Neural progenitor cell (in vitro differentiated cells): ENCODE results near the genes DNAJB5 and CA9.

DNA sequence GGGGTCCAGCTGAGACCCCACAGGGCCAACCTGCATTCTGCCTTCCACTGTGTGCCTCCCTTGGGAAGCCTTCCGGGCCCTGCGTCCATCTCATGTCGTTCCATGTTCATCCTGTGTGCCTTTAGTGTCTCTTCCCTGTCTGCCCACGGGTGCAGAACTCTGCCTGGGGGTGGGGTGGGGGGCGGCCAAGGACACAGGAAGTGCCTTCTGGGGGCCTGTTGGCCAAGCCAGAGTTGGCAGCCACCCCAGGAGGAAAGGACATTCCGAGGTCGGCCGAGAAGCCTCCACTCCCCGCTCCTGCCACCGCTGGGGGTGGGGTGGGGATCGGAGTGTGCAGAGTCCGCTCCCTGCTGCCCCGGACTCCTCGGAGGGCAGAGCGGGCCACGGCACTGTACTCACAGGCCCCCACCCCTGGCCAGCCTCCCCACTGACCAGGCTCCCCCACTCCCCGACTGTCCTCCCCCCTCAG is 30.0 kb downstream of the CNTFR start:
- RAMPAGE, long total RNA, result no peak

DNA sequence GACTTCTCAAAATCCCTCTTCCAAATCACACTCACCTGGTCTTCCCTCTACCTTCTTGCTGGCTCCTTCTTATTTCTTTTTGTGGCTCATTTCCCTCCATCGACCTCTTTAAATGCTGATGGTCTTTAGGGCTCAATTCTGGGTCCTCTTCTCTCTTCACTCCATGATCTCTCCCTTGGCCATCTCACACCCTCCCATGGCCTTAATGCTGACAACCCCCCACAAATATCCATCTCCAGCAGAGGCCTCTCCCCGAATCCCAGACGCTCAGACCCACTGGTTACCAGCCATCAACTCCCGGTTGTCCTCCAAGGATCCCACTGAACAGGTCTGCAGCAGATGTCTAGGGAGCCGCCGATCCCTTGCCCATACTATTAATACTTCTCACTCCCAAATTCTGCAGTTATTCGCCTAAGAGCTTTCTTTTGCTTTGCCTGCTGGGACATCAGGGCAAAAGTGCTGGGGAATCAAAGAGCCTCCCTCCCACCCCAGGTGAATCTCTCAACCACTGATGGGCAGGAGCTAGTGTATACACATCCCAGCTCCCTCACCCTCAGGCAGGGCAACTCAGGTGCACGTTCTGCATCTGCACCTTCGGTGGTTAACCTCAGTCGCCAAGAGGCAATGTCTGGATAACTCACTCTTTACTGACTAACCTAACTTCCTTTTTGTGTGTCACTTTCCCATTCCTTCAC is 26.5 kb downstream of the CNTFR start:
- RAMPAGE, long total RNA, result no peak

- RAMPAGE, long total RNA, result no peak
These were observed 1.8 kb upstream of the RPP25L start for GRCh38 chr9:34613688-34614092.

DNA sequence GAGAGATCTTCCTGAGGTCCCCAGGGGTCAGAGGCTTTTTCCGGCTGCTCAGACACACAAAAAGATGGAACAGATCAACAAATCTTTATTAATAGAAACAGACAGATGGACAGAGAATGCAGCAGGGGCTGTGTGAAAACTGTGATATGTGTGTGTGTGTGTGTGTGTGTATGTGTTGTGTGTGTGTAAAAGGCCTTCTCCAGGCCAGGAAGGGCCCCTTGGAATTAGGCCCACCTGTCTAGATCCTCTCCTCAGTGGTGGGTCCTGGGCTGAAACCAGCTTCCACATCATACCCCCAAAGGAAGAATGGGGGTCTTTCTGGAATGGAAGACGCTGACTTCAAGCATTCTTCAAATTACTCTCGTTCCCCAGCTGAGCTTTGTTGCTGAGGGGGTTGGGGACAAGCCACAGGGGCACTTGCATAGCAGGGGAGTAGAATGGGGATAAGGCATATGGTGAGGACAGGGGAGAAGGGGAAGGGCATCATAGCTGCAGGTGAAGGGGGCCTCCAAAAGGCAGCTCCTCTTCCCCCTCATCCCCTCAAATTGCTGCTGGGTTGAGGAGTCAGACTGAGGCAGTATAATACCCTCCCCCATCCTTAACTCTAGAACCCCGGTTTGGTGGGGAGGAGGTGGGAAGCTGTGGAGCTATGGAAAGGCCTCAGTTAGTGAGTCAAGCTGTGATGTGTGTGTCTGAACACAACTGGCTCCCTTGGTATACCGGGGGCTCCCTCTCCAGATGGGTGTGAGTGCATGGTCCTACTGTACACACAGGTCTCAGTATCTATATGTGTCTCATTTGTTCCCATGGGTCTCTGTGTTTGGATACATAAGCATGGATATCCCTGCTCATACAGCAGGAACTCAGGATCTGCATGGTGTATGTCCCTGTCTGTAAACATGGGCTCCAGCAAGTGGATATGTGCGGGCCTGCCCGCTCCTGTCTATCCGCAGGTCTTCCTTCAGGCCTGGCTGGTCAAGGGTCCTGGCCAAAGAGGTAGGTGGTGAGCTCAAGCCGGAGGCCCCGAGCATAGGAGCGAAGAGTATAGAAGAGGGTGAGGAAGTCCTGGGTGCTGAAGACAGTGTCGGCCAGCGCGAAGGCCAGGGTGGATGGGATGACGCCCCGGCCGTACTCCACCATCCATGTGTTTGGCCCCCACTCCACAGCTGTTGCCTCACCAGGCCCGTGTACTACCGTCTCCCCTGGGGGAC is 2.5 kb downstream of the SIGMAR1 start:
- RAMPAGE, long total RNA, result no peak

GRCh38 chr9:34986288-34987205 is 3.0 kb upstream of the DNAJB5 start:
- RAMPAGE, long total RNA, result no peak

DNA sequence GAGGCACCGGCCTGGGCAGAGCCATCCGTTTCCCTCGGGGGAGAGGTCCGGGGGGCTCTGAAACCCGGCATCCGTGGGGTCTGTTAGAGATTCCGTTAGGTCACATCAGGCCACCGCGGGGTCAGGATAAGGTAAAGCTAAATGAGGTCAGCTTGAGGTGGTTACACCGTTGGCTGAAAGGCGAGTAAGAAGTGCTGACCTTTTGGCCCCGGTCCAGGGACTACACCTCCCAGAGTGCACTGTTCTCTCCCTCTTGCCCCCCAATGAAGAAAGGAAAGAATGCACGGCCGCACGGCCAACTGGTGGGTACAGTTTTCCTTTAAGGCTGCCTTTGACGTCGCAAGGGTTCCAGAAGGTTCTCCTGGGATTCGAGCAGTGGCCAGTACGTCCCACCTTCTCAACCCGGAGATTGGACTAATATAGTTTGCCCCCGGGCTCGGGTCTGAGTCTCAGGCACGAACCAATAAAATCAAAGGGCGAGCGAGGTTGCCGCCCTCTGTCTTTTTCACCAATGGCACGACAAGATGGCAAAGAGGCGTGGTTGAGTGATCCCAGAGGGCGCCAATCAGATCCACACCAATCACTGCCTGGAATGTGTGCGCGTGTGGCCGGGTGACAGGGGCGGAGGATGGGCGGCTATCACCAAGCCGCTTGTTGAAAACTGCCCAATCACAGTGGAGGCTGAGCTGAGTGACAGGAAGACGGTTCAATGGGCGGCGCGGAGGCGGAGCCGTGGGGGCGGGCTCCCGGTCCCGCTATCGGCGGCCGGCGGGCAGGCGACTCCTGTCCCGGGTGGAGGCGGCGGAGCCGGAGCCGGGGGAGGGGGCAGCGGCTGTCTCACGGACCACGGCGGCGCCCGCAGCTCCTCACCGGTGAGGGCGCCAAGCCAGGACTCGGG is at the start of gene DNAJB5:
DNAJB5 (plus strand) TSS at position 786 of the 898 bp plus-strand sequence.
- RAMPAGE, long total RNA, result no peak

- RAMPAGE, long total RNA, result no peak
These were observed 1.9 kb downstream of the DNAJB5 start for GRCh38 chr9:34991015-34992231.

GRCh38 chr9:34992232-34993536 is 3.1 kb downstream of the DNAJB5 start:
- RAMPAGE, long total RNA, result no peak

- RAMPAGE, long total RNA, result no peak
These were observed 12.3 kb downstream of the C9orf131 start for GRCh38 chr9:35054172-35054847.

DNA sequence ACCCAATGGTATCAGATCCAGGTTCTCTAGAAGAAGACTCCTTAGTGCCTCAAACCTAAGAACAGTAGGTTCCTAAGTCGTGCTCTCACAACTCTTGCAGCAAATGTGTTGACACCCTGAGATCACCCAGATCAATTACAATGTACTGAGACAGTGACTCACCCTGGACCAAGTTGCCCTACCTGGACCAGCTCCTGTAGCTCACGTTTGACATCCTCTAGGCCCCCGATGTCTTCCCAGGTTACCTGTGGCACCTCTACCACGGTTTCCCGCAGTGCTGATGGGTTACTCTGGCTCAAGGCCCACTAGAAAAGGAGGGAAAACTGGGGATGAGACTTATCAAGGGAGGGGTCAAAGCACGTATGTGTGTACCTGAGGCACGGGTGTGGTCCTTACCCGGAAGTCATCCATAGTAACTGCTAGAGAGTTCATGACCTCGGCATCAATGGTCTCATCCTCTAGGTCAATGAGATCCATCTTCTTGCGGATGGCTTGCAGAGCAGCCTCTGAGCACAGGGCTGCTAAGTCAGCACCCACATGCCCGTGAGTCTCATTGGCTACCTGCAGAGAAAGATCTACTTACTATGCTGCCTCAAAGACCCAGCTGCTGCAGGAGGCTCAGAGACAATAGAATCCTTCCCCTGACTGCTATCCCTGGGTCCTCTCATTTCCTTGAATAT is 11.7 kb downstream of the VCP start:
- RAMPAGE, long total RNA, result no peak

- RAMPAGE, long total RNA, result no peak
These were observed 3.5 kb downstream of the ATOSB start for GRCh38 chr9:35112094-35112599.

DNA sequence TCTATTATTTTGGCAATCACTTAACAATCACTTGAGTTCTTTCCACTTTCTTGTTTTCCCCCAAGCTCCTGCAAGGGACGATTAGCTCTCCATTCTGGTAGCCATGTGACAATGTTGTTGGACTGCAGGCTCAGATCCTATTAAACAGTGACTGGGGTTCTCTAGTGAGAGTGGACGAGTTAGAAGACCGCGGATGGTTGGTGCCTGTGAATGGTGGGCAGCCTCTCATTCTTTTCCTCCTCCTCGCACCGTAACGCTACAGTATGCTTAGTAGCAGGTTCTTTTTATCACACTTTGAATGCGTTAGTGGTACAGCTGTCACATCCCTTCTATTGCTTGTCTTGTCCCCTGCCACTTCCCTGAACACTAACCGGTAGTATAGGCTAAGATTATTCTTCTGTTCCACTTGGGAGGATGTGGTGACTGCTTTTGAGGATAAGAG is 636 bp downstream of the UNC13B start:
- RAMPAGE, long total RNA, result no peak

DNA sequence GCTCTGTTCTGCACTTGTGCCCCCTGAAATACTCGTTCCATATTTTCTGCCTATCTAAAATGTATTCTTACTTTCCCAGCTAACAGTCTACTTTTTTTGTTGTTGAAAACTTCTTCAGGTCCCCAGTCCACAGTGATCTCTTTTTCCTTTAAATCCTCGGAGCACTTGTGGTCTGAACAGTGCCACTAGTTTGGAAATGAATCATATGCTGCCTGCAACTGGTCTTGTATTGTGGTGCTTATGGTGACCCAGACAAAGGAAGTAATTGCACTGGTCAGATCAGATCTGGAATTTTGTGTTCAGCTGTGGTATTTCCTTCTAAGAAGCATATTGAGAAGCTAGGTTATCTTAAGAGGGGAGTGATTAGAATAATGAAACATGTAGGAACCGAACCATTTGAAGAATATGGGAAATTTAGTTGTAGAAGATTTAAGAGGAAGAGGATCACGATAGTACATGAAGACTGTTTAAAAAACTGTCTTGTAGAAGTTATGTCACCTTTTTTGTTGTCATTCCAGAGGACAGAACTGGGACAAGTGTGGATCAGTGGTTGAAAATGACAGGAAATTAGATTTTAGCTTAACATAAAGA is 3.0 kb downstream of the UNC13B start:
- RAMPAGE, long total RNA, result no peak

DNA sequence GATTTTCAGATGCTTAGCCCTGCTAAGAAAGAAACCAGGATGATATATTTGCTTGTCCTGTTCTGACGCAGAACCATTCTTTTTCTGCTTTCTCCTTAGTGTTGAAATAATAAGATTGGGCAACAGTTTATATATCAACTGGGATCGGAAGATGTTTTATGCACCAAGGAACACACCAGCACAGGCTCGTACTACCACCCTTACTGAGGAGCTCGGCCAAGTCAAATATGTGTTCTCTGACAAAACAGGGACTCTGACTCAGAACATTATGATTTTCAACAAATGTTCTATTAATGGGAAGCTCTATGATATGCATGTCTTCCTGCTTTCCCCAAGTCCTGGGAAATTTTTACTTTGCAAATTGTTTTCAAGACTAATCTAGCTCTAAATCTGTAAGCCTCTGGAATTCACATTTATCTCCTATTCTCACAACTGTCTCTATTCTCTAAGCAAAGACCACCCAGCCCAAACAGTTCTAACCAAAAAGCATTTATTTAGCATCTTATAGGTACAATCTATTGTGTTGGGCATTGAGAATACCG is 18.9 kb upstream of the RUSC2 start:
- RAMPAGE, long total RNA, result no peak

- RAMPAGE, long total RNA, result no peak
These were observed 1.1 kb downstream of the RUSC2 start for GRCh38 chr9:35491128-35491322.

DNA sequence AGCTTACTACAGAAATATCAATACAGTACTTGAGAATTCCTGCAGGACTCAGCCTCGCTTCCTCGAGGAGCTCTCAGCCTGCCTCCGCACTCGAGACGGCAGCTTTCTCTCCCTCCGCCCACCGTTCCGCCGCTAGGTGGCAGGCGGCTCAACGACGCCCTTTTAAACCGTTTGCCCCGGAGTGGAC is 1.3 kb upstream of the TESK1 start:
- RAMPAGE, long total RNA, result no peak

GRCh38 chr9:35673336-35674356 is at the start of gene CA9:
Gene CA9 (plus strand): TSS chr9:35673928.
- RAMPAGE, long total RNA, result no peak

GRCh38 chr9:35706260-35706964 is 16.7 kb upstream of the TPM2 start:
- RAMPAGE, long total RNA, result no peak

DNA sequence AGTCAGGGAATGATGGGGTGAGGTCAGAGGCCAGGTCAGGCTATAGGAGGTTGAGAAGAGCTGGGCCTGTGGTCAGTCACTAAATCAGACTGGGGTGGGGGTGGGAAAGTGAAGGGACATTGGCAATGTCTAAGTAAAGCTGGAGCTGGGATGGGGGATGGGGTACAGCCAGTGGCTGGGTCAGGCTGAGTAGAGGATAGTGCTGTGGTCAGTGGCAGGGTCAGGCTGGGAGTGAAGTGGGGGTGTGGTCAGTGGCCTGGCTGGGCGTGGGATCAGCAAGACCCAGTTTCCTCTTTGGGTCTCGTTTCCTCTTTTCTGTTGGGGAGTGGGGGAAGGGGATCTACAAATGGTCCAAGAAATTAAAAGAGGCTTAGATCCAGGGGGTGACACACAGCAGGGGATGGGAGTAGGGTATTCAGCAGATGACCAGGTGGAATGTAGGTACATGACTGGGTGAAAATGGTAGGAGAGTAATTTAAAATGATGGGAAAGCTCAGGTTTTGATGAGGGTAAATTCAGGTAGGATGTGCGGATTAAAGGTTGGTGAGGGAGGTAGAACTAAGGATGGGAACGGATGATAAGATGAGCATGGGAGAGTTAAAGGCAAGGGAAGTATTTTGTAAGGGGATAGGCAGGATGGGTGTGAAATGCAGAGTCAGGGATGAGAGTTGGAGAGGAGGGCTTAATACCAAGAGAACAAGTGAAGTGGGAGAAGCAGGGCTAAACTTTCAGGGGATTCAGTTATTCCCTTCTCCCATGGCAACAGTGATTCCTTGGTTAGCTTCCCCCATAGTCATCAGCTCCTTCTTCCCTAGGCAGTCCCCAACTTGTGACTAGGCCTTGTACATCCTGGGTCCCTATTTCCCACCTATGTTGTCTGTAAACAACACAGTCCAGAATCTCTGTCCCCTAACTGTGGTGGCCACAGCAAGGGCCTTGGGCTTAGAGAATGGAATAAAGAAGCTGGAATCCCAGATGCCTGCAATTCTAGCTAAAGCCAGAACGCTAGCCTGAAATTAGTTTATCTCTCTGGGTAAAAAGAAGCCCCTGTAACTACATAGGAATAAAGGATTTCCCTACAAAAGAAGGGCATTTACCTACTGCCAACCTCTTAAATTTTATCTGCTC is 1.5 kb downstream of the TLN1 start:
- RAMPAGE, long total RNA, result no peak

GRCh38 chr9:35736111-35736889 is 3.8 kb downstream of the CREB3 start:
- RAMPAGE, long total RNA, result no peak